Trachea (tissue), 1 donor: ENCODE data around the gene RPS21.

- PRO-cap, result bidirectional peak, plus-strand start at chr20:62387104, minus-strand start at chr20:62386976
Observed at GRCh38 chr20:62386511-62387232, at the start of gene RPS21. TSS of gene RPS21 (plus strand) at chr20:62387103.

GRCh38 chr20:62433737-62434133 lies 6.4 kb upstream of the RBBP8NL start:
- PRO-cap, result no peak

DNA sequence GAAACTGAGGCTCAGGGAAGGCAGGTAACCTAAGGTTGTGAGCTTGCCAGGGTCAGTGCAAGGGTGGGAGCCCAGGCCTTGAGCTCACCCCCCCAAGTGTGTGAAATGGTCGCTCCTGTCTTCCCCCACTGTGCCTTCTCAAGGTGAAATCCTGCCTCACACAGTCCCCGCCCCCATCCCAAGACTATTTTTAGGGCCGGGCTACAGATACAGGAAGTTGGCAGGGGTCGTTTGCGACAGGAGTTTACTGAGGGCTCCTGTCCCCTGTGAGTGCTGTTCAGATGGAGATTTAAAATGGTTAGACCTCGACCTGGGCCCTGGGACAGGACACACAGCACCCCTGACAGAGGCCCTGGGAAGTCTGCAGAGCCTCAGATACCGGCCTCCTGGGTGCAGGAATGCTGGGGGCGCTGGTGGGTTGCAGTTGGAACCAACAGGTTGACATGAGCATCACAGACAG lies 18.8 kb upstream of the GATA5 start:
- PRO-cap, result no peak

DNA sequence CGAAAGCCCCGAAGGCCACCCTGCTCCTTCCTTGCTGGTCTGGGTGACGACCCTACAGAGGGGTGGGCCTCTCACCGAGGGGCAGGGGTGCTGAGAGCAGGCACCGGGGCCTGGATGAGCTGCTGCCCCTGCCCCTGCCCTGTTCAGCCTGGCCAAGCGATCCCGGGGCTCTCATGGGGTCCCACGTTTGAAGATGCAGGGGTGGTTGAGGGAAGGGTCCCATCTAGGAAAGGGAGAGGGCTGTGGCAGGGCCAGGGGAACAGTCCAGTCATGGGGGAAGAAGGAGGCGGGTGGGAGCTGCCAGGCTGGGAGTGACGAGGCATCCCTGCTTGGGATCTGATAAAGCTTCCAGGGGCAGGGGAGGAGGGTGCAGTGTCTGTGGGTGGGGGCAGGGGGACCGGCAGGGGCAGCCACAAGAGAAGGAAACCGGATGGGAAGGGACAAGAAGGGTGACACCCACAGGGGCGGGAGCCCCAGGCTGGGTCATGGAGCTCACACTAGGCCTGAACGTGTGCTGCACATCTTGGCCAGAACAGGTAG lies 57.8 kb upstream of the GATA5 start:
- PRO-cap, result no peak

DNA sequence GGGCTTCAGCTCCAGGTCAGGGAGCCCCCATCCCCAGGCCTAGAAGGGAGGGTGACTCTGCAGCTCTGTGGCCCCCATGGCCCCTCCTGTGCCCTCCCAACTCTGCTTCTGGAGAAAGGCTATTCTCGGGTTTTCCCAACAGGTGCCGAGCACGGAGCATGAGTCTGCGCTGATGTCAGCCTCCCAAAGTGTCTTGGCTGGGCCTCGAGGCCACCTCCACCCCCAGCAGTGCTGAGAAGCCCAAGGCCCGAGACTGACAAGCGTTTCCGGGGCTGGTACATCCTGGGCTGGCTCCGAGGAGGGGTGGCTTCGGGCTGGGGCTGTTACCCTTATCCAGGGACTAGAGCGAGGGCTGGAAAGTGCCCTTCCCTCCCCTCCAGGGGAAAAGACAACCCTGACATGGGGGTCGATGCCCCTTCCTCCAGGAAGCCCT lies 60.2 kb upstream of the GATA5 start:
- PRO-cap, result no peak

- PRO-cap, result unidirectional peak, plus-strand start at chr20:62549932
Observed at GRCh38 chr20:62549382-62549998, 73.7 kb upstream of the GATA5 start.

DNA sequence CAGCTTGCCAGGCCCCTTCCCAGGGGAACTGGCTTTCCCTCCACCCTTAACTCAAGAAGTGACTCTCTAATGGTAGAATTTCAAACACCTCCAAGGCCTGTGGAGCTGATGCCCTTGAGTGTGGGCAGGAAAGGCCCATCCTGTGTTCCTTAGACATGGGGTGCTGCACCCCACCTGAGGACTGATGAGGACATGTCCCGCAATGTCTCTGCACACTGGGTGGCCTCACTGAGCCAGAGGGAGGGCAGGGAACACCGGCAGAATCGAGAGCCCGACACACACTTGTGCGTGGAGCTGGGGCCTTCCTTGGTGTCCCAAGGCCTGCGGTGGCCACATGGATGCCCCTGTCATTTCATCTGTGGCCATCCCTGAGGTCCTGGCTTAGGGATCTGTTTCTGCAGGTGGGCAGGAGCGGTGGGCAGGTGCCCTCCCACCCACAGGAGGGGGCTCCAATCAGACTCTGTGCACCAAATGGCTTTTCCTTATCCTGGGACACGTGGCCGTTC lies 82.8 kb upstream of the SLCO4A1 start:
- PRO-cap, result no peak

- PRO-cap, result no peak
Observed at GRCh38 chr20:62598825-62599103, 43.5 kb upstream of the SLCO4A1 start.

DNA sequence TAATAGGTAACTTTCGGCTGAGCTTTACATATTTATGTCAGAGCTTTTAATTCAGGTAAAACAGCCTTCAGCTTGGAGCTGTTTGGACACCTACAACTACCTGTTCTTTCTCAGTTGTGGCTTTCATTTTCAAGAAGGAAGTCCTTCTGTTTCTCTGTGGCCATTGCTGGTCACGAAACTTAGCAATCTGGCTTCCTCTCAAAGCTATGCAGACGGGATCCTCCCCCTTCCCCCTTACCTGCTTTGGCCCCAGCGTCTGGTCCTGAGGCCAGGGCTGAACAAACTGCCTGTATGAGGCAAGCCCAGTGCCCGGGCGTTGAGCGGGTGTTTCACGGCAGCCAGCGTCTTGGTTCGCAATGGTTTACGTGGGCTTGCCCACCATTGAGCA lies 9.3 kb downstream of the SLCO4A1 start:
- PRO-cap, result no peak

- PRO-cap, result no peak
Observed at GRCh38 chr20:62658503-62659390, 16.4 kb downstream of the SLCO4A1 start.

- PRO-cap, result no peak
Observed at GRCh38 chr20:62717988-62718597, 9.5 kb downstream of the NTSR1 start.

DNA sequence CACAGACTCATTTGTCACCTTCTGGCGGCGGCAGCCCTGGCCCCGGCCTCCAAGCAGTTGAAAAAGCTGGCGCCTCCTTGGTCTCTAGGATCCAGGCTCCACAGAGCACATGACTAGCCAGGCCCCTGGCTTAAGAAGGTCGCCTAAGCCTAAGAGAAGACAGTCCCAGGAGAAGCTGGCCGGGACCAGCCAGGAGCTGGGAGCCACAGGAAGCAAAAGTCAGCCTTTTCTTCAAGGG lies 35.0 kb upstream of the MRGBP start:
- PRO-cap, result bidirectional peak, plus-strand start at position 159 of the sequence, minus-strand start at position 86 of the sequence

DNA sequence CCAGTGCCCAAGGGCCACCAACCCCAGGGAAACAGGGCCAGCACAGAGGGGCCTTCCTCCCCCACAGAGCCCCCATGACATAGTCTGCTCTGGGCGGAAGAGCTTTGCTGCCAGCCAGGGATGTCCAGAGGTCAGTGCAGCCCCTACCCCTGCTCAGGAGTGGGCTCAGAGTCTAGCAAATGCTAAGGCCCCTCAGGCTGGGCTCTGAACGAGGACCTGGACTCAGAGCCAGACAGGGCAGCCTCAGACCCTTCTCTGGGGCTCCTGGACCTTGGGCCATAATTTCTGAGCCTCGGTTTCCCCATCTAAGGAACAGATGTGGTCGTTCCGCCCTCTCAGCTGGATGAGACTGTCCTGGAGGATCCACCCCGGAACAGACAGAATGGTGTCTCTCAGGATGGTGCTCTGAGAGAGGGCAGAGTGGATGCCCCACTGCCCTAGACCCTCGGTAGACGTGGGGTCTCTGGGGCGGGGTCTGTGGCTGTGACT lies 34.3 kb upstream of the MRGBP start:
- PRO-cap, result no peak

DNA sequence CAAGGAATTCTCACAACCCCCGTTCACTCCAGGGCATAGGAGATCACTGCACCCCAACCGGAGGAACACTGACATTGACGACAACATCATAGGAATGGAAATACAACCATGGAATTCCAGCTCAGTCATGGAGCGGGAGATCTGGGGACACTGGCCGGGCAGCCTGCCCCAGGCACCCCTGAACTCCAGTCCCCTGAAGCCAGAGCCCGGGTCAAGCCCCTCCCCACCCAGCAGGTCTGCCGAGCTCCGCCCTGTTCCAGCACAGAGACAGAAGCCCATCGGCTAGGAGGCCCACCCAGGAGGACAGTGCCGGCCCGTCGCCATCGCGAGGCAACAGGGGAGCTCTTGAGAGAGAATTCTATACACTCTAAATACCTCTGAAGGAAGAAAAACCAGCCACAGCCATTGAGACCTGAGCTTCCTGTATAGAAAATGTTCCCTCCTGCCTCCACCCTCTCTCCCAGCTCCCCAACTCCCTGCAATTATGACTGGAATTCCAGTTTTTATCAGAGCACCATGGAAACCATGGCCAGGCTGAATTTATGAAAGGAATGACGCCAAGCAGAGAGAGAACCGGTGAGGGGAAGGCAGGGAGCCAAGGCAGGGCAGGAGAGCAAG lies 27.8 kb upstream of the MRGBP start:
- PRO-cap, result no peak

DNA sequence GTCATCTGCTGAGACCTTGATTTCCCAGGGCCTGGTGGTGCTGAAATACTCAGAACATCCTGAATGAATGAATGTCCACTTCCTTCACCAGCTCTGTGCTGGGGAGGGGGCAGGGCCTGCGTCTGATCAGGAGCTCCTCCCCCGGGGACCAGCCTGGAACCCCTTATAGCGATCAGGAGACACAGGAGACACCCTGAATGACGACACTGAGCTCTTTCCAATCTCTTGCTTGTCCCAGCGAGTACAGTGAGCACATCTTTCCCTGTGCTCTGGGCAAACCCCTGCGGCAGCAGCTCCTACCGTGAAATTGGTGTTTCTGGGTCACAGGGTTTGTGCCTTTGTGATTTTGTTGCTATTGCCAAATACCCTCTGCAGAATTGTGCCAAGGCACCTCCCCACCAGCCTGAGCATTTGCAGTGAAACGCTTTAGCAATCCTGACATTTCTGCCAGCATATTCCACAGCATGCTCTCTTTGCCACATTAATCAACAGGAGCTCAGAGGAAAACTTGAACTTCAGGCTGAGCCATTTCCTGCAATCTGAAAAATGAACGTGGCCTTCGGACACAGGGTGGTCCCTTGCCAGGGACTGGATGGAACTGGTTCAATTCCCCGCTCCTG lies 23.2 kb upstream of the MRGBP start:
- PRO-cap, result no peak

DNA sequence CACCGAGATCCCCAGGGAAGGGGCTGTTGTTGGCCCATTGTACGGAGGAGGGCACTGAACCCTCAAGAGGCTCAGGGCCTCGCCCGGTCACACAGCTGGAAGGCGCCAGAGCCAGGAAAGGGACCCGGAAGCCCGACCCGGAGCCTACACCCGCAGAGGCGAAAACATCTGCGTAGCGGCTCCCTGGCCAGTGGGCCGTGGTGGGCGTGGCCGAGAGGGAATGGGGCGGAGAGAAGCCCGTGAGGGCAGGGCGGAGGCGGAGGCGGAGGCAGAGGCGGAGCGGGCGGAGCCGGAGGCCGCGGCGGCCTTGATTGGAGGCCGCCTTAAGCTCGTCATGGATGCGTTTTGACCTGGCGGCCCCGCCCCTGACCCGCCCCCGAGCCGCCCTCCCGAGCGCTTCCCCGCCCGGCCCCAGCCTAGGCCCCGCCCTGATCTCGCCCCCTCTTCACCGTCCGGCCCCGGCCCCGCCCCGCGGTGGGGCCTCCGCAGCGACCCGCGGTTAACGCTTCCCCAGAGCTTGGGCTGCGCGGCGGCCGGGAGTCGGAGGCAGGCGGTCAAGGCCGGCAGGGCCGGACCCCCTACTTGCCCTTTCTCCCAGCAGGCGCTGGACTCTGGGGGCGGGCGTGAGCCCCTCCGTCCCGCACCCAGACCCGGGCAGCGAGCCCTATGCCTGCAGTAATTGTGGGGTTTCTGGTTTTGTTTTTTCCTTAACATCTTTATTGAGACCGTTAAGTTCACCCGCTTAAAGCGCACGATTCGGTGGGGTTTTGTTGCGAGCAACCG lies 2.0 kb upstream of the MRGBP start:
- PRO-cap, result bidirectional peak, plus-strand start at position 520 of the sequence, minus-strand start at position 192 of the sequence

GRCh38 chr20:62805845-62806417 lies 1.3 kb downstream of the OGFR start:
- PRO-cap, result no peak

GRCh38 chr20:62815824-62816539 lies 868 bp upstream of the COL9A3 start:
- PRO-cap, result no peak

GRCh38 chr20:62850346-62851128 lies 11.1 kb downstream of the TCFL5 start:
- PRO-cap, result no peak

- PRO-cap, result no peak
Observed at GRCh38 chr20:62876833-62877382, 15.3 kb upstream of the TCFL5 start.